ENCODE measurements around a stretch of chr2.

GRCh38 chr2:219758813-219759365 lies 131.5 kb downstream of the SLC4A3 start:
- PRO-cap = no peak
CAGE:
- cytosol, long polyA plus RNA = no peak
- long polyA plus RNA = no peak
- nucleus, long polyA plus RNA = no peak

- PRO-cap = no peak
CAGE:
- cytosol, long polyA plus RNA = no peak
- long polyA plus RNA = no peak
- nucleus, long polyA plus RNA = no peak
These were observed 285.2 kb downstream of the SLC4A3 start for GRCh38 chr2:219912530-219913114.

- PRO-cap = no peak
CAGE:
- cytosol, long polyA plus RNA = no peak
- long polyA plus RNA = no peak
- nucleus, long polyA plus RNA = no peak
These were observed 60.8 kb downstream of the EPHA4 start for GRCh38 chr2:221511180-221511828.

DNA sequence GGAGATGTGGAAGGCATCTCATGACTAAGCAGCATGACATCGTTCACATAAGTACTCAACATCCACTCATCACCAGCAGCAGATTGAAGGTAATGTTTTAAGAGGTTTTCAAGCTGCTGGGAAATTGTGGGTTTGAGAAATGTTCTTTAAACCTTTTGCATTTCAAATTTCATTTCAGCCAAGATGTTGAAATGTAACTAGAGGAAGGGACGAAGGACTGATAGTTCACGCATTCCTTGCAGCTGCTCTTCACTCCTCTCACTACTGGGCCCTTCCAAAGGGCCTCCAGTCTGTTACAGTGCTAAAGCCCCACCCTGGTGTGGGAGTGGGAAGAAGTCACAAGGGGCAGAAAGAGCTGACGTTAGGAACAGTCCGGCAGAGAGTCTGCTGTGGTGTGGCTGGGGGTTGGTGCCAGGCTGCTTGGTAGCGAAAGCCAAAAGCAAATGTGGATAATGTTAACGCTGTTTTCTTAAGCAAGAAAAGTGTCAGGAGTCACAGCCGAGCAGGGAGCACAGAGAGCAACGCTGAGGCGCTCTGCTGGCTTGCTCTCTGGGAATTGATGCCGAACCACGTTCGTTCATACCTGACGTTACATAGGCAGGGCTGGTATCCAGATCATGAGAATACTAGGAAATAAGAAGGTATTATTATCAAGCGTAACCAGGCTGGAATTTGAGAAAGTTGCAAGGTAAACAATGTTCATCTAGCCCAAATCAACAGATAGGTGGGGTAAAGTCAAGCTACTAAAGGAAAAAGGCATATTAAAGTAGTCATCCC lies 324.7 kb upstream of the EPHA4 start:
- PRO-cap = no peak
CAGE:
- cytosol, long polyA plus RNA = no peak
- long polyA plus RNA = no peak
- nucleus, long polyA plus RNA = no peak

GRCh38 chr2:221984357-221984779 lies 314.4 kb downstream of the PAX3 start:
- PRO-cap = no peak
CAGE:
- cytosol, long polyA plus RNA = no peak
- long polyA plus RNA = no peak
- nucleus, long polyA plus RNA = no peak

- PRO-cap = no peak
CAGE:
- cytosol, long polyA plus RNA = no peak
- long polyA plus RNA = no peak
- nucleus, long polyA plus RNA = no peak
These were observed 143.3 kb downstream of the PAX3 start for GRCh38 chr2:222155397-222155928.

DNA sequence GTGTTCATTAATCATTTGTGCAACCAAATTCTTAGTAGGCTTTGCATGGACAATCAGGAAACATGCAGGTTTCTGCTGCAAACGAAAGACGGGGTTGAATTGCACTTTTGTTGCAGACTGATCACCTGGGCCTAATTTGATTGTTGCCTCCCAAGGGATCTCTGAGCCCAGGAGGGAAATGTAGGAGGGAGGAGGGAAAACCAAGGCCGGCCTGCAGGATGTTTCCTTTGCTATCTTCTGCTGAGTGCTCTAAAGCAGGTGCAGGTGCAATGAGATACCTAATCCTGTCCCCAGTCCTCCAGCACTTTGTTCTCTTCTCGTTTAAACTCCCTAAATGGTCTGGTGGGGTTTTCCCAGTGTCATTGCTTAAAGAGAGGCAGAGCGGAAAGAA lies 943 bp upstream of the SGPP2 start:
- PRO-cap = no peak
CAGE:
- cytosol, long polyA plus RNA = no peak
- long polyA plus RNA = no peak
- nucleus, long polyA plus RNA = no peak

- PRO-cap = no peak
CAGE:
- cytosol, long polyA plus RNA = no peak
- long polyA plus RNA = no peak
- nucleus, long polyA plus RNA = no peak
These were observed 935 bp upstream of the ACSL3 start for GRCh38 chr2:222859876-222860325.

DNA sequence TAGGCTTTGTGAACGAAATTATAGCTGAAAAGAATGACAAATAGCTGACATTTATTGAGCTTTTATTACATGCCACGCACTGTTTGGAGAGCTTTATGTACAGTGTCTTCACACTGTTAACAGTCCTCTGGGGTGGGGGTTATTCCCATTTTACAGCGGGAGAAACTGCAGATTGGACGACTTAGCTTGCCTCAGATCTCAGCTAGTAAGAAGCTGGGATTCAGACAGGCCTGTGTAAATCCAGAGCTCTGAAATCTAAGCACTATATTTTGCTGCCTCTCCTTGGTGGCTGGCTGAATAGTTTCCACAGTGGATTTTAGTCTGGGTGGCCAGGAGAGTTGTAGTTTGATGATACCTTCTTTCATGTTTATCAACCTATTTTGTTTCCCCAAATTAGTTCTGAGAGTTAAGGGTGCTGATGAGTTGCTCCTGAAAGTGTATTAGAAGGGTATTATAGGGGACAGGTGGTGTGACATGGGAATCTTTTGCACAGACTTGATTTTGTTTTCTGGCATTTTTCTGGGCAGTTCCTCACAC lies 1.3 kb downstream of the ACSL3 start:
- PRO-cap = no peak
CAGE:
- cytosol, long polyA plus RNA = no peak
- long polyA plus RNA = no peak
- nucleus, long polyA plus RNA = no peak

GRCh38 chr2:223053333-223053947 lies 1.4 kb downstream of the KCNE4 start:
- PRO-cap = no peak
CAGE:
- cytosol, long polyA plus RNA = no peak
- long polyA plus RNA = no peak
- nucleus, long polyA plus RNA = no peak

DNA sequence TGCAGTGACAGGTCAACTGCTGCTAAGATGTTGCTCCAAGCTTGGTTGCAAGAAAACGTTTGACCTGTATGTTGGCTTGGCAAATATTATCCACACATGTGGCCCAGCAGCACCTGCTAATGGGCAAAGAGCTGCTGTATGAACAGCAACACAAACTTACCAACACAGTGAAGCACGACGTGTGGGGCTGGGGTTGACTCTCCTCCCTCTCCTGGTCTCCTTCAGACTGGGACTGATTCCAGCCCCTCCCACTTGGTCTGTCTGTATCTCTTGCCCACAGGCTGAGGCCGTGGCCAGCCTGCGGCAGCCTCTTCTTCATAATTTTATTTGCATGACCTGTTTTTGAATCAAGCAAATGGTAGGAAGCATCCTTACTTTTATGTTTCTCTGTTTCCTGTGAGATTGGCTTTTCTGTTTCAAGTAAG lies 3.9 kb downstream of the KCNE4 start:
- PRO-cap = no peak
CAGE:
- cytosol, long polyA plus RNA = no peak
- long polyA plus RNA = no peak
- nucleus, long polyA plus RNA = no peak

DNA sequence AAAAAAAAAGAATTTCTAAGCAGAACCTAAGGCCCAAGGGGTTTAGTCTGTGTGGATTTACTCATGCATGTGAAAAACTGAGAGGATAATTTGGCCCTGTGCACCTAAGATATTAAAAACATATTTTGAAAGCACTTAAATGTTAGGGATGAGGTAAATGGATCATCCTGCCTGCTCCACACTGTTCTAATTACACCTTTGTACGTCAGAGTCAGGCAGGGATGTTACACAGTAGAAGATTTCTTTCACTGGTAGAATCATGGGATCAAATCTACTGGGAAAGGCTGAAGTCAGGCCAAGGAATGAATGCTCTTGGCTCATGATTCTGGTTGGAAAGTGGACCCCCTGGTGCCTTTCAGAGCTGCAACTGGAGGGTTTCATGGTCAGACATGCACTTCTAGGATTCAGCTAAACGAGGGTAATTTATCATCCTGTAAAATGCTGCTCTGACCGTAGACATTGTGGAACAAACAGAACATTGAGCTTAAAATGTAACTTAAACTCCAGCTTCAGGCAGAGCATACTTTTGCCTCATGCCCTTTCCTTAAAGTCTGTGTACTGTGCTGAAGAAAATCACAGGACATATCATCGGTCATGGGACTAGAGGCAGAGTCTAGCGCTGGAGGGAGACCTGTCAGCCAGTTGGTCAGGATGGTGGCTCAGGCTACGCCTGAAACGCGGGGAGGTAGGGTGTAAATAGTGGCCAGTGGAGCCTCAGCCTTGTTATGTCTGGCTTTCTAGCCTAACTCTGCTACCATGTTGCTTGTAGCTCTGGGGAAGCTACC lies 4.9 kb downstream of the KCNE4 start:
- PRO-cap = no peak
CAGE:
- cytosol, long polyA plus RNA = no peak
- long polyA plus RNA = no peak
- nucleus, long polyA plus RNA = no peak

DNA sequence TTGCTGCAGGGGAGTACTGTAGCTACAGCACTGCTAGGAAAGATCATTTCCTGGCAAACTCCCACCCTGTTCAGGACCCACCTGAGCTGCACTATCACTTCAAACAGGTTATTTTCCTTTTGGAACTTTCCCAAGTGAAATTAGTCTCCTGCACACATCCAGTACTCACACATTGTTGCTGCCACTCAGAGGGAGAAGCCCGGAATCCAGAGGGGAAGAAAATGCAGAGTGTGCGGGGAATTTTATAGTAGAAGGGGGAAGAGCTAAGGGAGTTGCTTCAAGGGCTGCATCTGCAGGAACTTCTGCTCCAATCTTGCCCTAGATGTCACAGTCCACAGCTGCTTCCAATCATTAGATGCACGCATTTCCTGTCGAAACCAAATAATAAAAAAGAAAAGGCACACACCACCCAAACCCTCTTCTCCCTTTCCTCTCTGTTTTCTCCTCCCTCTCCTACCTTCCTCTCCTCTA lies 71.8 kb downstream of the KCNE4 start:
- PRO-cap = no peak
CAGE:
- cytosol, long polyA plus RNA = no peak
- long polyA plus RNA = no peak
- nucleus, long polyA plus RNA = no peak

GRCh38 chr2:223887170-223887479 lies 49.7 kb upstream of the AP1S3 start:
- PRO-cap = no peak
CAGE:
- cytosol, long polyA plus RNA = no peak
- long polyA plus RNA = no peak
- nucleus, long polyA plus RNA = no peak

DNA sequence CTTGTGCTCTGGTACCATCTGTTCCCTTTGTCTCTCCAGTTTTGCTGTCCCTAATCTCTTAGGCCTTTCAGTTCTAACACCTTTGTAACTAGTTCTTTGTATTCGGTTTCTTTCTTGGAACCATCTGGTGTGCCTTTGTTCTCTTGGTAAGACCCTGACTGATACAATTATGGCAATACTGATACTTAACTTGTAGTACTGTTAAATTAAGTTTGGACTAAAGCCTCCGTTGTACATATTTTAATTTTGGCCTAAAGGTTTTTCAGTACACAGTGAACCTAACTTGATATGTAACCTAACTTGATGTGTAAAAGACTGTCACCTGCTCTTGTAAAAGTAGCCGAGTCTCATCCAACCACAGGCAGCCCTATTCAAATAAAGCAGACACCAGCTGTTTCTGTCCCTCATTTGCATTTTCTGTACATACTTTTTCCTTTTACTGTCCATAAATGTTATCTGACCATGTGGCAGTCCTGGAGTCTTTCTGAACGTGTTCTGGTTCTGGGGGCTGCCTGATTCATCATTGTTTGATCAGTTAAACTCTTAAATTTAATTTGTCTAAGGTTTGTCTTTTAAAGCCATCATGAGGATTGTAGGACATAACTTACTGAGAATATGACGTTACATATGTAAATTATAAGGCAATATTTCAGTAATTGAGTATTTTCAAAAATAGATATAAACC lies 4.7 kb upstream of the MRPL44 start:
- PRO-cap = no peak
CAGE:
- cytosol, long polyA plus RNA = no peak
- long polyA plus RNA = no peak
- nucleus, long polyA plus RNA = no peak

- PRO-cap = no peak
CAGE:
- cytosol, long polyA plus RNA = no peak
- long polyA plus RNA = no peak
- nucleus, long polyA plus RNA = no peak
These were observed 10.6 kb downstream of the CUL3 start for GRCh38 chr2:224574588-224574977.

DNA sequence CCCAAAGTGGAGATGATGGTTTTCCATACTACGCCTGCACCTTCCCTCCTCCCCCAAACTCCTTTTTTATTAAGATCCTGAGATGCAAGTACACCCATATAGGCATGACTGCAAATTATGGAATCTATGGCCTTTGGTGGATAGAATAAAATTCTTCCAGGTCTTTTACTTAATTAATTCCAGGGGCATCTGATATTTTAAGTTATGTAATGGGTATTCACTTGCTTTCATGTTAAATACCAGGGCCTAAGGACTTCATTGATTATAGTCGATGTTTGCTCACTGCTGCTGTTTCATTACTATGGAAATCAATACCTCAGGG lies 66.0 kb upstream of the CCDC195 start:
- PRO-cap = no peak
CAGE:
- cytosol, long polyA plus RNA = no peak
- long polyA plus RNA = no peak
- nucleus, long polyA plus RNA = no peak

DNA sequence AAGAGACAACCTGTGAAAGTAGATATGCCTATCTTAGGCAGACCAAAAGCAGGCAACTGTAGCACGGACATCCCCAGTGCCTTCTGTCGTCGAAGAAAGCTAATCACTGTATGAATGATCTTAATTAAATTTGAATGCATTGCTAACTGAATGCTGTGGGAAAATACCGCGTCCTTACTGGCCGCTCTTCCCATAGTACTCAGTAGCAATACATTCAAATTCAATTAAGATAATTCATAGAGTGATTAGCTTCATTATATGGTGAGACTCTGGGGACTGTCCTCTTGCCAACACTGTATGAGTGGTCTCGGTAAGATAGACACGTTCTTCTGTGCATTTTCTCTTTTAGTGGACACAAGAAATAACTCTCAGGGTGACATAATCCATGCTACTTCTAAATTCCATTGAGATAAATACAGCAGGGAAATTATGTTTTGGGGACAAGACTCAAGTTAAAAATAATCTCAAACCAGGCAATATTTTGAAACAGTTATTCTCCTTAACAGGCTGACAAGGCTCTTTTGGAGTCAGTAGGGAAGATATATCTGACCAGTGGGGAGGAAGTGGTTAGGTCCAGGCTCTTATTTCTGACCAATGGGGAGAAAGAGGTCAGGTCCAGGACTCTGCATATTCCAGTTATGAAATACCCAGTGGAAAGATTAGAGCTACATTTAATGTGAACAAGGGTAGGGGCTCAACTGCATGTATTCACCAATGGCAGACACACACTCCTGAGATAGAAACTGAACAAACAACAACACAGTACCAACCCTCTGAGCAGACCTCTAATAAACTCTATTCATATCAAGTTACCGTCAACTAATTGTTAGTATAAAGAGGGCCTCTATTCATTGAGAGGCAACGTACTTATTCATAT lies 97.3 kb downstream of the DOCK10 start:
- PRO-cap = no peak
CAGE:
- cytosol, long polyA plus RNA = no peak
- long polyA plus RNA = no peak
- nucleus, long polyA plus RNA = no peak

DNA sequence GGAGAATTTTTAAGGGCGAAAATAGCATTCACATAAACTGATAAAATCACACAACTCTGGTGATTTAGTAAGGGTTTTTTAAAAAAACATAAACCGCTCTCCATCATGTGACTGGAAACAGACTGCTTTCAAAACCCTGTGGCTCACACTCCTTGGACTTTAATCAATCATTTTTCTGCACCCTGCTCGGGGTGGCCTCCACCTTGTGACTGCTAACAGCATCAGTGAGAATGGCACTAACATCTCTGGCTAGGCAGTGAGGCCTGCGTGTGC lies 12.0 kb downstream of the DOCK10 start:
- PRO-cap = no peak
CAGE:
- cytosol, long polyA plus RNA = no peak
- long polyA plus RNA = no peak
- nucleus, long polyA plus RNA = no peak

DNA sequence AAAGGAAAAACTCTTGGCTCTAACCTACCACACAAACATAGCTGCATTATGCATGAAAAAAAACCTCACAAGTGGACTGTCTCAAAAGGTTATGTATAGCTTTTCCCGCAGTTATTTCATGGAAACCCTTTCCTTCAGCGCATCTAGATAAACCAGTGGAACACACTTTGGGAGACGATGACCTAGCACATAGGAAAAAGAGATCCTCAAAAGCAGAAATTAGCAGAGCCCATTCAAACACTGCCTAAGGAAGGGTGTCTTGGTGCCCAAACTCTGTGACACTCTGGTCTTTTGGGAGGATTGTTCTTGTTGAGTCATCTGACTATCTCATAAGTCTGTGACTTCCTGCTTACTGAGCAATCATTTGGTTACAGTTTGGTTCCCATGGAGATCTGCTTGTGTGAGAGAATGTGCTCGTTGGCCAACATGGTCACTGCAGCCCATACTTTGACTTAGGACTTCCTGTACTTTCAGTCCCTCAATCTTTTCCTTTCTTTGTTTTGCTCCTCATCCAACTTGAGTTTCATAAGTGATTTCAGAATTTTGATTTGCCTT lies 602.8 kb downstream of the NYAP2 start:
- PRO-cap = no peak
CAGE:
- cytosol, long polyA plus RNA = no peak
- long polyA plus RNA = no peak
- nucleus, long polyA plus RNA = no peak

Data from A549 (cell line).